Transverse colon (tissue), 4 donors: ENCODE measurements around a stretch of chr21.

DNA sequence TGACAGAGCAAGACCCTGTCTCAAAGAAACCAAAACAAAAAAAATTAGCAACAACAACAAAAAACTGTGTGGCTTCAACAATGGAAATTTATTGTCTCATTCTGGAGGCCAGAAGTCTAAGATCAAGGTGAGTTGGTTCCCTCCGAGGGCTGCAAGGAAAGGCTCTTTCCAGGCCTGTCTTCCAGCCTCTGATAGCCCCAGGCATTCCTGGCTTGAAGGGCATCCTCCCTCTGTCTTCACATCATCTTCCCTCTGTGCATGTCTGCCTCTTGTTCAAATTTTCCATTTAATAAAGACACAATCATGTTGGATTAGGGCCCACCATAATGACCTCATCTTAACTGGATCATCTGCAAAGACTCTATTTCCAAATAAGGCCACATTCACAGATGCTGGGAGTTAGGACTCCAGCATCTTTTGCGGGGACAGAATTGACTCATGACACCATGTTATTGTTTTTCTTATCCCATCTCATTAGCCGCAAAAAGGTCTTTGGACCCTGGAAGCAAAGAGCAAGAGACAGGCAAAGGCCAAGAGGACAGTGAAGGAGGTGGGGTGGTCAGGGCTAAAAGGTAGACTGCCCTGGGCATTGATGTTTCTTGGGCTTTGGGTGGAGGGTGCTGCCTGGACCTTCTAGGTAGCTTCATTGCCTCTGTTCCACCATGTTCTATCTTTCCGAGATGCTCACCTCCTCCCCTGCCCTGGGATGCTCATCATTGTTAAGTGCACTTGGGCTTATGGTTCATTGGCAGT lies 24.6 kb downstream of the HUNK start:
- PRO-cap, result no peak
- RAMPAGE, long total RNA, 4 experiments, result no peak in any of the 4 experiments

DNA sequence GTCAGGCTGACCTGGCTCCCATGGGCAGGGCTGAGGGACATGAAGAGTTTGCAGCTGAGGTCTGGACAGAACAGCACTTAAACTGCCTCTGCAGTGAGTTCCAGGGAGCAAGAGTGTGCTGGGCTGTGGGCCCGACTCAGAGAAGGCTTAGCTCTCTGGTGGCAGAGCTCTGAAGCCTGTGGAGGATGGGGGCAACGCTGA lies 42.4 kb downstream of the URB1 start:
- PRO-cap, result no peak
- RAMPAGE, long total RNA, 4 experiments, result no peak in any of the 4 experiments

DNA sequence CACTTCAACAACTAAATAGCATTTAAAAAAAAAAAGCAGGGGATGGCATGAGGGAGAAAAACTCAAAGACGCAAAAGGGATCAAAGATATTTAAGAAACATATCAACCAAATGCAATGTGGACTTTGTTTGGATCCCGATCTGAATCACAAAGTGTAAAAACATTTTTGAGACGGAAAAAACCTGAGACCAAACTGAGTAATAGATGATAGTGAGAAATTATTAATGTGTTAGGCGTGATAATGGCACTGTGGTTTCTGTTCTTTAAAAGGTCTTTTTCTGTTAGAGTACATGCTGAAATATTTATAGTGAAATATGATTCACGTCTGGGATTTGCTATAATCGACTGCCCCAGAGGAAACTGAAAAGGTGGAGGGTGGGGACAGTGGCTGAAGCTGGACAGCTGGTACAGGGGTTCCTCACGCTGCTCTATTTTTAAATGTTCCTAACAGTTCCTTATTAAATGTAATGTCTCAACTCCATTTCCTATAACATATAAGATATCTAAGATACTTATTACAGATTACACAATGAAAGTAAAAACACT lies 11.3 kb downstream of the URB1 start:
- PRO-cap, result no peak
- RAMPAGE, long total RNA, 4 experiments, result no peak in any of the 4 experiments

- PRO-cap, result no peak
- RAMPAGE, long total RNA, 4 experiments, result no peak in any of the 4 experiments
Observed at GRCh38 chr21:32414864-32415816, 2.6 kb downstream of the EVA1C start.

- PRO-cap, result no peak
- RAMPAGE, long total RNA, 4 experiments, result no peak in any of the 4 experiments
Observed at GRCh38 chr21:32463840-32464346, 51.4 kb downstream of the EVA1C start.

DNA sequence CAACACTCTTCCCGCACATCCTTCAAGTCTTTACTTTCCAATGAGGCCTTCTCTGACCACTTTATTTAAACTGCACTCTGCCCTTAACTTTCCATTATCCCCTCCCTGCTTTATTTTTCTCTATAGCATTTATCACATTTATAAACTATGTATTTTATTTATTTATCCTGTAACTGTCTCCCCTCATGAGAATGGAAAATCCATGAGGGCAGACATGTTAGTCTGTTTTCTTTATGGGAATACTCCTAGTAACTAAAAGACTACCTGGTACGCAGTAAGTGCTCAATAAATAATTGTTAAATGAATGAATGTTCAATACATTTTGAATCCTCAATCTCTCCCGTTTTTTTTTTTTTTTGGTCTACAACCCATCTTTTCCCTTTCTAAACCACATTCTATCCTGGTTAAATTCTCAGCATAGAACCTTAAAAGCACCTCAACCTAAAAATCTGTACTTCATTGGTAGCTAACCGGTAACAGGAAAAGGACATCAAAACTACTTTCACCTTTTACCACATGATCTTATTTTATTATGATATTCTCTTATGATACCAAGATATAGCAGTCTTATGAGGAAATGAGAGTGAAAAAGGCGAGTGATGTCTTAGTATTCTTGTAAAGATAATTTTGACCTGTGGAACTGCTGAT lies 53.4 kb downstream of the SYNJ1 start:
- PRO-cap, result no peak
- RAMPAGE, long total RNA, 4 experiments, result no peak in any of the 4 experiments

- PRO-cap, result no peak
- RAMPAGE, long total RNA, 4 experiments, result start-site peak on the minus strand in 2 of 4 experiments, at chr21:32762136-32762294 at its widest, 25 to 31 reads per replicate
Observed at GRCh38 chr21:32761900-32762393, 9.6 kb downstream of the PAXBP1 start.

GRCh38 chr21:32771965-32772423 lies 439 bp upstream of the PAXBP1 start:
- PRO-cap, result bidirectional peak, plus-strand start at chr21:32772208, minus-strand start at chr21:32771732
- RAMPAGE, long total RNA, 4 experiments, result start-site peak on the plus strand in 4 of 4 experiments, at chr21:32772125-32772225 at its widest, 19 to 59 reads per replicate

DNA sequence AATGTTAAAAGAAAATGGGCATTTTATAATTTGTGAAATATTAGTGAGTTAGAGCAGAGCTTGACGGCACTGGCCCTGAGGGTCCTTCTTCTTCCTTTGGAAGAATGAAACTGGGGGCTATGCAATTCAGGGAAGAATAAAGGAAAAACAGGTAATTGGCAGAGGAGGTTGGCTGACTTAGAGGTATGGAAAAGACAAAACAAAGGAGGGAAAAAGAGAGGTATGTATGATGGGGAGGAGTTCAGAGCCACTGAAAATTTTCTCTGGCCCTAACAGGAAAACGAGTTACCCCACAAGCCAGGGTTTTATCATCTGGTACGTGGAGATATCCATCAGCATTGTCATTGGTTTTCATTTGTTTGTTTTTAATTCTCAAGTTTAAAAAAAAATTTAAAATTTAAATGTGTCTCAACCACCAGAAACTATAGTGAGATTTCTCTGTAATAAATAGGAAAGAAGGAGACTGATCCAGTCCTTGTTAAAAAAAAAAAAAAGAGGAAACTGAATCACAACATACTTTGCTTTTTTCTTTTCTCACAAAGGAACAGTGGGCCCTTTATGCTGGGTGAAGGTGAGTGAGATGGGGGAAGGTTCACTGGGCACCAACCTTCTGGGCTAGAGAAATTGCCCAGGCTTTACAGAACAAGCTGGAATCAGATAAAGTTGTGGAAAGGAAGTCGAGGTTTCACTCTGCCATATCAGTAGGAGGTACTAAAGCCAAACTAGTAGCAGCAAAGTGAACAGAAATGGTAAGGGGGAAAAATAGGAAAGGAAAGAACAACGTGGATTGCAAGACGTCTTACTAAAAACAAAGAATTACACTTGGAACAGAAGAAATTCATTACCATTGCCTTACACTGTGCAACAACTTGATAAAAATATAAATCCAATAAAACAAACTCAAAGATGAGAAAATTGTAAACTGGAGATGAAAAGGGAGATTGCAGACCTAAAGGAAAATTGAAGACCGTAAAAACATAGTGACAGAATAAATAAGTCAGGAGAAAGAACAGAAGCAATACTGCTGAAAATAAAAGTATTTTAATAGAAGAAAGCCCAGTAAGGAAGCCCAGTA lies 2.8 kb downstream of the IFNAR2 start:
- PRO-cap, result unidirectional peak, minus-strand start at position 612 of the sequence
- RAMPAGE, long total RNA, 4 experiments, result start-site peak on the plus strand in 1 of 4 experiments, centred at position 560 of the sequence, 8 reads per replicate

DNA sequence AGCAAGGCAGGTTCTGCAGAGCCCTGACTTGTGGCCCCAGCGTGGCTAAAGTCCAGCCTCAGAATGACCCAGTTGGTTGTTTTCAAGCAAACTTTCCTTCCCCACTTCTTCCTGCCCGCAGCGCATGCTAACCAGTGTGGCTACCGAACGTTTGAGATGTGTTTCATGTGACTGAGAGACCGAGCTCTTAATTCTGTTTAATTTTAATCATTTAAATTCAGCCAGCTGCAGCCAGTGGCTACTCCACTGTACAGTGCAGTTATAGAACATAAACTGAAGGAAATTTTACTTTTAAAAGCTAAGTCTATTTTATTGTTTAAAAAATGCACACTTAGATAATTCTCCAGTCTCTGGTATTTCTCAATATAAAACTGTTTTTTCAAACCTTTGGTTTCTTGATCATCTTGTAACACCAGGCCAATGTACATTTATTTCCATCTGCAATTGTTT lies 6.0 kb upstream of the IL10RB start:
- PRO-cap, result unidirectional peak, minus-strand start at position 68 of the sequence
- RAMPAGE, long total RNA, 4 experiments, result no peak in any of the 4 experiments

DNA sequence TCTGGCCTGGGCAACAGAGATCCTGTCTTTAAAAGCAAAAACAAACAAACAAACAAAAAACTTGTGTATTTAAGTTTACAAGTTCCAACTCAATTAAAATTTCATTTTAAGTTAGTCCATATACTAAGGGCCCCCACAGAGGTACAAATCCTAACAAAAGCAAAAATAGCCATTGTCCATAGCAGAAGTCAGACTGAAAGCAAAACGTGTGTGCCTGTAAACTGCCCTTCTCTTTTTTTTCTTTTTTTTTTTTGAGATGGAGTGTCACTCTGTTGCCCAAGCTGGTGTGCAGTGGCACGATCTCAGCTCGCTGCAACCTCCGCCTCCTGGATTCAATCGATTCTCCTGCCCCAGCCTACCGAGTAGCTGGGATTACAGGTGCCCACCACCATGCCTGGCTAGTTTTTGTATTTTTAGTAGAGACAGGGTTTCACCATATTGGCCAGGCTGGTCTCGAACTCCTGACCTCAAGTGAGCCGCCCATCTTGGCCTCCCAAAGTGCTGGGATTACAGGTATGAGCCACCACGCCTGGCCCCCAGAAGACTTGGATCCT lies 11.5 kb upstream of the IFNGR2 start:
- PRO-cap, result unidirectional peak, minus-strand start at position 195 of the sequence
- RAMPAGE, long total RNA, 4 experiments, result no peak in any of the 4 experiments

DNA sequence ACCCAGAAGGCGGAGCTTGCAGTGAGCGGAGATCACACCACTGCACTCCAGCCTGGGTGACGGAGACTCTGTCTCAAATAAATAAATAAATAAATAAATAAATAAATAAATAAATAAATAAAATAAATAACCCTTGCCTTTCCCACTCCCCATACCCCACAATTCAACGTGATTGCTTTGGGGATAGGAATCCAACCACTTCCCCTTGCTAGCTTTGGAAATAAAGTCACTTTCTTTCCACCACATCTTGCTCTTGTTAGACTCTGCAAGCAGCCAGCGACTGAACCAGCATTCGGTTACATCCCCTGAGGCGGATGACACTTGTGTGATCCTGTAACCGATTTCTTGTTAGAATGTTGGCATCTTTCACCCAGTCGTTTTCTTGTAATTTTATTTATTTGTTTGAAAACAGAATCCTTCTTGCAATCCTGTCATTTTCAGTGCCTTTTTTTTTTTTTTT lies 1.7 kb upstream of the IFNGR2 start:
- PRO-cap, result no peak
- RAMPAGE, long total RNA, 4 experiments, result no peak in any of the 4 experiments

GRCh38 chr21:33402124-33403179 lies 761 bp upstream of the IFNGR2 start:
- PRO-cap, result unidirectional peak, plus-strand start at chr21:33402514; unidirectional peak, plus-strand start at chr21:33402656; bidirectional peak, plus-strand start at chr21:33402888, minus-strand start at chr21:33402757
- RAMPAGE, long total RNA, 4 experiments, result no peak in any of the 4 experiments

GRCh38 chr21:33419626-33420188 lies 16.5 kb downstream of the IFNGR2 start:
- PRO-cap, result no peak
- RAMPAGE, long total RNA, 4 experiments, result no peak in any of the 4 experiments

DNA sequence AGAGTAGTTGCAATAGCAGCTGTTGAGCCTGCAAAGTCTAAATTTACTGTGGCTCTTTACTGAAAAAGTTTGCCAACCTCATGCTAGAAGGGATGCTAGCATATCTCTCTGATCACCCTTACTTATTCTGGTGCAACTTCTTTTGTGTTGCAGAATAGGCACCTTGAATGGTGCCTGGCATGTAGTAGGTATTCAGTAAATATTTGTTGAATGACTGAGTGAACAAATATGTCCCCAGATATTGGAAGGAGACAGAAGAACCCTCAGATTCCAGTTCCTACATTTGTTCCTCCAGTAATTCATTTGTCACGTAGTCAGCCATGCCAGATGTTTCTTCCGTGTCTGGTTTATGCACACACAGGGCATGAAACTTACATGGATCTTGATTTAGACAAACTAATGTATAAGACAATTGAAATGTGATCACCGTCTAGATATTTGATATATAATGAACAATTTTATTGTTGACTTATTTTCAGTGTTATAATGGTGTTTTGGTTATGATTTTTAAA lies 18.8 kb downstream of the IFNGR2 start:
- PRO-cap, result no peak
- RAMPAGE, long total RNA, 4 experiments, result no peak in any of the 4 experiments

DNA sequence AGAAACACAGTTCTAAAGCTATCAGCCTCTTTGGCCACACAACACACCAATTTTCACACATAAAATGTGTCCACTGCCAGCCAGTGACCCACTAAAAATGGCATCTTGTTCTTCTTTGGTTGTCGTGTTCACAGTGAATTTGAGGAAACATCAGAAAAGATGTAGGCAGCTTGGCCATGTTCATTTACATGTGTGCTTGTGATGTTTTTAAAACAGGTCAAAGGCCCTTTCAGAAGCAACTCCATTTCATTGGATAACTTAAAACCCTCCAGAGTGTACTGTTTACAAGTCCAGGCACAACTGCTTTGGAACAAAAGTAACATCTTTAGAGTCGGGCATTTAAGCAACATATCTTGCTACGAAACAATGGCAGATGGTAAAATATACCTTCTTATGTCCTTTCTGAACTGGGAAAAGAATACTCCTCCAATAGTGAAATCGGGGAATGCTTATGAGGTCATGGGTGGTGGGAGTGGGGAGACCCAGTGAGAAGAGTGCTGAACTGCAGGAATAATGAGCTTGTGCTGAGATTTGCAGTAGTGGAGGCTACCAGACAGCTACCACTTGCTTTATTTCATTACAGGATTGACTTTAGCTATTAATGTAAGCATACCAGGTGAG lies 28.9 kb downstream of the IFNGR2 start:
- PRO-cap, result no peak
- RAMPAGE, long total RNA, 4 experiments, result start-site peak on the plus strand in 2 of 4 experiments, centred at positions 288 to 334 of the sequence, 6 to 20 reads per replicate

- PRO-cap, result no peak
- RAMPAGE, long total RNA, 4 experiments, result no peak in any of the 4 experiments
Observed at GRCh38 chr21:33444172-33444574, 35.6 kb downstream of the TMEM50B start.

DNA sequence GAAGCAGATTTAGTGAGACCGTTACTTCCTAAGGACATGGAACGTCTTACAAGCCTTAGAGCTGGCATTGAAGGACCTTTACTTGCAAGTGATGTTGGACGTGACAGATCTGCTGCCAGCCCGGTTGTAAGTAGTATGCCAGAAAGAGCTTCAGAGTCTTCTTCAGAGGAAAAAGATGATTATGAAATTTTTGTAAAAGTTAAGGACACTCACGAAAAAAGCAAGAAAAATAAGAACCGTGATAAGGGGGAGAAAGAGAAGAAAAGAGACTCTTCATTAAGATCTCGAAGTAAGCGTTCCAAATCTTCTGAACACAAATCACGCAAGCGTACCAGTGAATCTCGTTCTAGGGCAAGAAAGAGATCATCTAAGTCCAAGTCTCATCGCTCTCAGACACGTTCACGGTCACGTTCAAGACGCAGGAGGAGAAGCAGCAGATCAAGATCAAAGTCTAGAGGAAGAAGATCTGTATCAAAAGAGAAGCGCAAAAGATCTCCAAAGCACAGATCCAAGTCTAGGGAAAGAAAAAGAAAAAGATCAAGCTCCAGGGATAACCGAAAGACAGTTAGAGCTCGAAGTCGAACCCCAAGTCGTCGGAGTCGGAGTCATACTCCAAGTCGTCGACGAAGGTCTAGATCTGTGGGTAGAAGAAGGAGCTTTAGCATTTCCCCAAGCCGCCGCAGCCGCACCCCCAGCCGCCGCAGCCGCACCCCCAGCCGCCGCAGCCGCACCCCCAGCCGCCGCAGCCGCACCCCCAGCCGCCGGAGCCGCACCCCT lies 11.8 kb downstream of the SON start:
- PRO-cap, result no peak
- RAMPAGE, long total RNA, 4 experiments, result no peak in any of the 4 experiments

DNA sequence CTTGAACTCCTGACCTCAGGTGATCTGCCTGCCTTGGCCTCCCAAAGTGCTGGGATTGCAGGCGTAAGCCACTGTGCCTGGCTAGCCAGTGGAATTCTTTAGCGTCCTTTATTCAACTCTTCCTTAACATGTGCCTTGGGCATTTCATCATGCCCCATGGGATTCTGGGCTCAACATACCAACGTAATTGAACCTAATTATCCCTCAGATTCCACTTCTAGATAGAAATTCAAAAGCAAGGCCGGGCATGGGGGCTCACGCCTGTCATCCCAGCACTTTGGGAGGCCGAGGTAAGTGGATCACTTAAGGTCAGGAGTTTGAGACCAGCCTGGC lies 15.4 kb downstream of the CRYZL1 start:
- PRO-cap, result unidirectional peak, minus-strand start at position 98 of the sequence
- RAMPAGE, long total RNA, 4 experiments, result no peak in any of the 4 experiments

- PRO-cap, result no peak
- RAMPAGE, long total RNA, 4 experiments, result no peak in any of the 4 experiments
Observed at GRCh38 chr21:33703634-33704111, 61.4 kb downstream of the ITSN1 start.